Gastrocnemius medialis (tissue), 3 donors: ENCODE measurements around the gene WDFY2.

- PRO-cap = no peak
- RAMPAGE, long total RNA, 3 experiments = no peak in any of the 3 experiments
These were observed 111.3 kb downstream of the KCNRG start for GRCh38 chr13:50126604-50126868.

- PRO-cap = no peak
- RAMPAGE, long total RNA, 3 experiments = no peak in any of the 3 experiments
These were observed 396.2 kb downstream of the KCNRG start for GRCh38 chr13:50411407-50411942.

DNA sequence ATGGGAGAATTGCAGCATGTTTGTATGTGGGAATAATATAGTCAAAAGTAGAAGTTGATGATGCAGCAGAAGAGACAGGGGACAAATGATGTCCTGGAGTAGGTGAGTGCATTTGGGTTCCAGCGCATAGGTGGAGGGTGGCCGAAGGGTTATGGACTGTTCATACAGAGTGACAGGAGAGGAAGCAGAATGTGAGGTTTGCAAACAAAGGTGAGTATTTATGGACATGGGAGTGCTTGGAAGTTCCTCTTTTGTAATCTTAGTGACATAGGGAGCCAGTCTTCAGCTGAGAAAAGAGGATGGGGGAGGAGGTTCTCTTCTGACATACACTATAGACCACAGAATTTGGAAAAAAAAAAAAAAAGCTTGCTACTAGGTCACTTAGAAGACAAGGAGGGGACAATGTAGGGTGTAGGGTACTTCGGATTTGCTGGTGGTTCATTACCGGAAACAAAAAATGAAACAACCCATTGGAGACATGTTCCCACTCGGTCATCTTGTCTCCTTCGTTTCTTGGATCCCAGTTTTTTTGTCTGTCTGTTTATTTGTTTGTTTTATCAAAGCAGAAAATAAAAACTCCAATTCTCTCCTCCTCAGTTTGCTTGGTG lies 331.5 kb downstream of the DLEU7 start:
- PRO-cap = no peak
- RAMPAGE, long total RNA, 3 experiments = no peak in any of the 3 experiments

DNA sequence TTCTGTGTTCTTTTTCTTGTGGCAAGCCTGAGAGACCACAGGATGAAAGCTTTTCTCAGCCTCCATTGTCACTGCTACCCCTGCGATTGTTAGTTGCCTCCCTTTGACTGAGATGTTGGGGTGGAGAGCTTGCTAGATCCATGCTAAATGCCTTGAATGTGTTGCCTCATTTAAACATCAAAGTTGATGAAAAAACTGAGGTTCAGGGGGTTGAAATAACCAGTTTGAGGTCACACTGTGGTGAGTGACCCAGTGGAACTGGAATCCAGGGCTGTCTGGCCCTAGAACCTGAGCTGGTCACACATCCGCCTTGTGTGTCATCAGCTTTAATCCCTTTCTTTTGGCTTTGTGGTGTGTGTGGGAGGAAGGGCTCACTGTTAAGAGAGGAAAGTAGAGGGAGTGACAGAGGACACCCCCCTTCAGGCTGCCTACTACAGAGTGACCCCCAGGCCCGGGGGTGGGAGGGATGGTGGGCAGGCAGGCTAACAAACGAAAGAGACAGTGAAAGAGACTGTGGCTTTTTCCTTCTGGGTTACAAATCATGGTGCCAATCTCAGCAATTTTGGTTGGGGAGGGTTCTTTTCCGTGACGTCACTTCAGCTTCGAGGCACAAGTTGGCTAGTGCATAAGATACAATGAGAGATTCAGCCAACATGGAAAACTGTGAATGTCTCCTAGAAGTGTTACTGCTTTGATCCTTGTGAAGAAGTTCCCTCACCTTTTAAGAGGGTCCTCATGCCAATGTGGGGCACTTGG lies 165.0 kb downstream of the DLEU7 start:
- PRO-cap = no peak
- RAMPAGE, long total RNA, 3 experiments = no peak in any of the 3 experiments

DNA sequence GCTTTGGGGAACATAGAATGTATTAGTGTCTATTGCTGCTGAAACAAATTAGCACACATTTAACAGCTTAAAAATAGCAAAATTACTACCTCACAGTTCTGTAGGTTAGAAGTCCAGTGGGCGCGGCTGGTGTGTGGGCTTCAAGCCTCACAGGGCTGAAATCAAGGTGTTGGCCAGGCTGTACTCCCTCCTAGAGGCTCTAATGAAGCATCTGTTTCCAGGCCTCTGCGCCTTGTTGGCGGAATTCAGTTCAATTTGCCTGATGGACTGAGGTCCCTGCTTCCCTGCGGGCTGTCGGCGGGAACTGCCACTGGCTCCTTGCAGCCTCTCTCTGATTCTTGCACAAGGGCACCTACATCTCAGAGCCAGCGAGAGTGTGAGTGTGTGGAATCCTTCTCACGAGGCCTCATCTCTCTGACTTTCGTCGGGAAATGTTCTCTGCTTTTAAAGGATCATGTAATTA lies 128.7 kb downstream of the DLEU7 start:
- PRO-cap = no peak
- RAMPAGE, long total RNA, 3 experiments = no peak in any of the 3 experiments

GRCh38 chr13:50914646-50914892 lies 5.0 kb downstream of the RNASEH2B start:
- PRO-cap = no peak
- RAMPAGE, long total RNA, 3 experiments = no peak in any of the 3 experiments

DNA sequence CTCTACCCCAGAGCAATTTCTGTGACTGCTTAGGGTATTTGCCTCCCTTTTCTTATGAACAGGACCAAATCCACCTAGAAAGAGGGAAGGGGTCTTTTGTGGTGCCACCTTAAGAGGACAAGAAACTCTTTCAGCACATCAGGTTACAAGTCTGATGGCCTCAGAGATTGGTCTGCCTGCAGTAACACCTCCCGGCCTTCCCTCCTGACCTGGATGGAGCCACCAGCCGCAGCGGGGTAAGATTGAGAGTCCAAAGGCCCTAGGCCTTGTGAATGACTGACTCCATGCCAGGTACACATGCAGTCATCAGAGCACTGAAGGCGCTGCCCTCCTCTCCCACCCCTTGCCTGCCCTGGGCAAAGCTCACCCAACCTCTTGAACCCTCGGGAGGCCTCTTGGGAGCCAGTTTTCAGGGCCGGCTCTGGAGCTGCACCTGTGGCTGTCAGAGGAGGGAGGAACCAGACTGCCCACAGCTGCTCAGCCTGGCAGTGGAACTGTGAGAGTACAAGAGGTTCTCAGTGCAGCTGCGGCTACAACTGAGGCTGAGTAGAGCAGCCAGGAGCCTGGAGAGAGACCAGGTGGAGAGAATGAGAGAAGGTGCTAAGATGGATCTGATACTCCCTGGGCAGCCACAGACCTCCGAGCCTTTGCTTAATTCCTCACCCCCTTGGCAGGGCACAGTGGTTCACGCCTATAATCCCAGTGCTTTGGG lies 23.8 kb upstream of the C13orf42 start:
- PRO-cap = no peak
- RAMPAGE, long total RNA, 3 experiments = no peak in any of the 3 experiments

- PRO-cap = no peak
- RAMPAGE, long total RNA, 3 experiments = no peak in any of the 3 experiments
These were observed 47.4 kb upstream of the FAM124A start for GRCh38 chr13:51174576-51175495.

GRCh38 chr13:51222569-51223513 lies 643 bp downstream of the FAM124A start:
- PRO-cap = unidirectional peak, minus-strand start at chr13:51223339
- RAMPAGE, long total RNA, 3 experiments = no peak in any of the 3 experiments

DNA sequence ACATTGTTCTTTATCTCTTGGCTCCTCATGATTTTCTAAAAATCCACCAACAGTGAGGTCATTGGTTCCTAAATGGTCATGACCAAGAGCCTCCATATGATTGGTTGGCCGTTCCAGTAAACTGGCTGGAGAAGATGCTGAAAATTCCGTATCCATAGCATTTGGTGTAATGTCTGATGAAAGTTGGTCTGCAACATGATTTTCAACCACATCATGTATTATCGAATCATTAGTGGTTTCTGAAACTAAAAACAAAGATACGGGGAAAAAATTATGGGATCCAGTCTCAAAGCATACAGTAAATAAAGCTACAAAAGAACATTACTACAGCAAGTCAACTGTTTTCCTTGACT lies 29.6 kb downstream of the SERPINE3 start:
- PRO-cap = no peak
- RAMPAGE, long total RNA, 3 experiments = no peak in any of the 3 experiments

GRCh38 chr13:51375884-51376322 lies 36.4 kb downstream of the SERPINE3 start:
- PRO-cap = no peak
- RAMPAGE, long total RNA, 3 experiments = no peak in any of the 3 experiments

GRCh38 chr13:51447545-51448194 lies 5.2 kb downstream of the INTS6 start:
- PRO-cap = no peak
- RAMPAGE, long total RNA, 3 experiments = no peak in any of the 3 experiments

DNA sequence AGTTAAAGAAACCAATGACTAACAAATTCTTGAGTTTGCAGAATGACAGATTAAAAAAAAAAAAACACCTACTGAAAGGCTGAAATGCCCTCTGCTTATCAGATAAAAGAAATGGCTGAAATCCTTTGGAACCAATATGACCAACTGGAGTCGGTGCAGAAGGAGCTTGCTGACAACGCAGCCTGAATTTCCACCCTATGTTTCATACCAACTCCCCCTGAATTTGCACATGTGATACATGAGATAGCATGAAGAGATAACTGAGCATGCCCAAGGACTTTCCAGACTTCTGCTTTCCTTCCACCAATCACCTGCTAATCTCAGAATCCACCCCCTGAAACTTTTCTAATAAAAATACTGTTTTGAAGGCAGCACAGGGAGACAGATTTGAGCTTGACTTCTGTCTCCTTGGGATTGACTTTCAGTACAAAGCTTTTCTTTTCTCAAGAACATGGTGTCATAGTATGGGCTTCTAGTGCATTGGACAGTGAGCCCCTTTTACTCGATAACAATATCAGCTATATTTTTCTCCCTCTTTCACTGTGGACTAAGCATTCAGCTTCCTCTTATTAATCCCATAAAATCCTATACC lies 32.2 kb upstream of the WDFY2 start:
- PRO-cap = no peak
- RAMPAGE, long total RNA, 3 experiments = no peak in any of the 3 experiments

DNA sequence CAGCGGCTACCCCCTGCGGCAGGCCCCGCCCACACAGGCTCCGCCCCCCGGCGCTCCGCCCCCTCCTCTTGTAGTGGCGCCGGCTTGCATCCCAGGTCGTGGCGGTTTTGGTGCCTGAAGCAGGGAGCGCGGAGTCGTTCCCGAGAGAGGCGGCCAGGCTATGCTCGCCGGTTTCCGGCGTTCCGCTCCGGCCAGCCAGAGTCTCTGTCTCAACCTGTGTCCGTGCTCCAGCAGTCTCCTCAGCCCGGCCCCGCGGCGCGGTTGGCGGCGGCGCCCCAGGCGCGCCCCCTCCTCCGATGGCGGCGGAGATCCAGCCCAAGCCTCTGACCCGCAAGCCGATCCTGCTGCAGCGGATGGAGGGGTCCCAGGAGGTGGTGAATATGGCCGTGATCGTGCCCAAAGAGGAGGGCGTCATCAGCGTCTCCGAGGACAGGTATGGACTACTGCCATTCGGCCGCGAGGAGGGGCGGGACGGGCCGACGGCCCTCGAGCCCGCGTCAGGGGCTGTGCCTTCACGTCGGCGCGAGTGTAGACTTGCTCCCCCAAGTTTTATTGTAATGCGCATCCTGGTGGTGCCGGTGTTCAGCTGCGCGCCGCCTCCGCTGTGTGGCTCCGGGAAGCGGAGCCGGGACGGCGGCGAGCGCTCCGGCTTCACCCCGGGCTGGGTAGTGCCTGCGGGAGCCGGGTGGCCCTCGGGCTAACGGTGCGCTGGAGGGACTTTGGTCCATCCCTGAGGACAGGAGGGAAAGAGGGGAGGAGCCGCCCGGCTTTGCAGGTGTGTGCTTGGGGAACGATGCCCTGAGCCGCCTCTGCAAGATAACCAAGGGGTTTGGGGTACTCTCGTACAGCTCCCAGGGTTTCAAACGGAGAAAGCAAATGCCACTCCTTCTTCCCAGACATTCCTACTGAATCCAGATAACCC lies at the start of gene WDFY2:
Gene WDFY2 (plus strand): TSS at position 71 of the 922 bp plus-strand sequence.
- PRO-cap = bidirectional peak, plus-strand start at position 104 of the sequence, minus-strand start outside the sequence
- RAMPAGE, long total RNA, 3 experiments = start-site peak on the plus strand in 3 of 3 experiments, centred at positions 60 to 85 of the sequence, 18 to 24 reads per replicate

GRCh38 chr13:51589550-51590147 lies 5.4 kb downstream of the WDFY2 start:
- PRO-cap = no peak
- RAMPAGE, long total RNA, 3 experiments = no peak in any of the 3 experiments

- PRO-cap = bidirectional peak, plus-strand start at chr13:51770074, minus-strand start at chr13:51769900
- RAMPAGE, long total RNA, 3 experiments = no peak in any of the 3 experiments
These were observed 34.3 kb downstream of the DHRS12 start for GRCh38 chr13:51769397-51770348.

- PRO-cap = no peak
- RAMPAGE, long total RNA, 3 experiments = no peak in any of the 3 experiments
These were observed 21.8 kb downstream of the DHRS12 start for GRCh38 chr13:51781992-51782809.

DNA sequence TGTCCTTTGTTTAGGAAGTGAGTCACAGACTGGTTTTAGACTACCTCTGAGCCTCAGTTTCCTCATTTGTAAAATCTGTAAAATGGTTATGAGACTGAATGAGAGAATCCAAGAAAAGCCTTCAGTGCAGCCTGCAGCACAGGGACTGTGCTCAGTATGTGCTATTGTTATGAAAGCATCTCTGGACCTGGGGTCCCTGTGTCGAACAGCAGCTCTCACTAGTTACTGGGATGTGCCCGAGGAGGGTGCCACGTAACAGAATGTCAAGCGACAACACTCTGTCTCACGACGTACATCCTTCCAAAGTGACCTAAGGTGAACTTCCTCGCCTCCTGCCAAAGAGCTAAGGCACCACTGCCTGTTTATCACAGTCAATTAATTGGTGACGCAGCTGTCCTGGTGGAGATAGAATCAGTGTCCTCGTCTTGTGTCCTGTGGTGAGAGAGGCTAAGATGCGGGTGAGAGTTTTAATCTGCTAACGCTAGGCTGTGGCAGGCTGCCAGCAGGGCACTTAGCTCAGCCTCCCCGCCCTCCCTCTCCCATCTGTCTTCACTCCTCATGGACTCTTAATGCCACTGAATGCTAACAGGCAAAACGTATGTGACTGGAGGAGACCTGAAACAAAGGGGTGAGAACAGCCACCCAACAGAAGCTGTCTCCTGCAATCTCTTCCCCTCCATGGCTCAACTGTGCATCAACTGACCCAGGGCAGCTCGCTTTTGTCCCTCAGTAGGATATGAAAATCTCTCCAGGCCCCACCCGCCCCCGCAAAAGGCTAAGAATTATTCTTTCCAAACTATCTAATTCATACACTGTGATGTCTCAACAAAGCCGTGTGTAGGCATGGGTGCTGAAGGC lies 17.9 kb downstream of the DHRS12 start:
- PRO-cap = unidirectional peak, minus-strand start at position 234 of the sequence
- RAMPAGE, long total RNA, 3 experiments = no peak in any of the 3 experiments

DNA sequence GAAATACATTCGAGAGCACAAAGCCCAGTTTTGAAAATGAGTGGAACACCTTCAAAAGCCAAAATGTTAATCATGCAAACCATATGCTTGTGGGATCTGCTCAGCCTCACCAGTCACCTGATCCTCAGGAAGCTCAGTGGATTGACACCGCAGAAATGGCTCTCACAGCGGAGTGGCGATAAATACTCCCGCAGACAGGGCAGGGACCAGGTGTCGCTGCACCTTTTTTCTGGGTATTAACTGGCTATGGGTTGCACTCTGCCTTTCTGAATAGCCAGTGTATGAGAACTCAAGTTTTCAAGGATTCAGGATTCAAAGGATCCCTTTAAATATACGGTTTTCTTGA lies 18.2 kb upstream of the DHRS12 start:
- PRO-cap = no peak
- RAMPAGE, long total RNA, 3 experiments = no peak in any of the 3 experiments

GRCh38 chr13:51832215-51832771 lies 12.7 kb downstream of the TMEM272 start:
- PRO-cap = no peak
- RAMPAGE, long total RNA, 3 experiments = no peak in any of the 3 experiments